Tibial artery (tissue), 1 donor: ENCODE data around the genes FA2H and CPHXL.

- PRO-cap, result bidirectional peak, plus-strand start at chr16:73173119, minus-strand start at chr16:73172870
These were observed 125.0 kb upstream of the ZFHX3 start for GRCh38 chr16:73172974-73173335.

GRCh38 chr16:74421588-74421897 lies 265 bp upstream of the CLEC18B start:
- PRO-cap, result no peak

- PRO-cap, result no peak
These were observed 15.3 kb upstream of the GLG1 start for GRCh38 chr16:74621995-74622797.

DNA sequence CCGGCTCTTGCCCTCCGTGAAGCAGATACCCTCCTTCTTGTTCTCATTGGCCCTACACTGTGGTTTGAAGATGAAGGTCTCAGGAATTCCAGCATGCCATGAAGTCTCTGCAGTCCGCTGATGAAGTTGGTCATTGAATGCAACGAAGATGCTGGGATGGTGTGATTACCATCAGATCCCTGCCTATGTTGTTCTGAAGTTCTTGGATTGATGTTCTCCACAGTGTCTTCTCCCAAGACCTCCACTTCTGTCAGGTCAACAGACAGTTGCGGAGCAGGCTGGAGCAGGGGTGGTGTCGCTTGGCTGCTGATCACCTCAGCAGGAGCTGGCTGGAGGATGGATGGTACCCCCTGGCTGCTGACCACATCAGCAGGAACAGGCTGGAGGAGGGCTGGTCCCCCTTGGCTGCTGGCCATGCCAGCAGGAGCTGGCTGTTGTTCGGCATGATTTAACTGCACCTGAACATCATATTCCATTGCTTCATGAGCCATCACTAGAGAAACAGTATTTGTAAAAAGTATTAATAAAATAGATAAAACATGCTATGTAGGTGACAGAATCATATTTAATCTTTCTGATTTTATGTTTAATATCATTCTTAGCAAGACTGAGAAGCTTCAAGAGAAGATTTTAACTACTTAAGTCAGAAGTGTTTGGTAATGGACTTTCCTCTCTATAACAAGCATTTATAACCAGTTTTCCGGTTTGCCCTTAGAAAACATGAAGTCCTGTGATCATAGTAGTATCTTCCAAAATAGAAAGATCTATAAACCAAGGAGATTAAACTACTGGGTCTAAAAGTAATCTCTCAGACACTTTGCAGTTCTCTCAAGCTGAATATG lies 5.5 kb downstream of the RFWD3 start:
- PRO-cap, result no peak

GRCh38 chr16:74774058-74775197 lies at the start of gene FA2H:
TSS of gene FA2H (minus strand) at chr16:74774820.
- PRO-cap, result unidirectional peak, minus-strand start at chr16:74774820

DNA sequence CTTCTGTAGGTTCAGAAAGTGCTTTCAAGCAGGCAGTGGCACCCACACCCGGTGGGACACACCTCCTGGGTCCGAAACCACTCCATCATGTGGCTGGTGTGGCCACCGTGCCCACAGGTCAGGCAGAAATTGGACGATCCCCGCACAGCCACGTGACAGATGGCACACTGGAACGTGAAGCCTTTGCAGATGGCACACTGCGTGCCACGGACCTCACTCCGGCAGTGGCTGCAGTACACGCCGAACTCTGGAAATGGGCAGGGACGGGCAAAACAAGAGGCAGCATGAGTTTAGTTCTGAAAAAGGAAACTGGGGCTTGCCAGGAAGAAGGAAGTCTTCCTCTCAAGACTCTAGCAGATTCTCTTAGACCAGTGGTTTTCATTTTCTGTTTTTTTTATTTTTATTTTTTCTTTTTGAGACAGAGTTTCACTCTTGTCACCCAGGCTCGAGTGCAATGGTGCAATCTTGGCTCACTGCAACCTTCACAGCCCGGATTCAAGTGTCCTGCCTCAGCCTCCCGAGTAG lies 99.6 kb upstream of the FA2H start:
- PRO-cap, result no peak

DNA sequence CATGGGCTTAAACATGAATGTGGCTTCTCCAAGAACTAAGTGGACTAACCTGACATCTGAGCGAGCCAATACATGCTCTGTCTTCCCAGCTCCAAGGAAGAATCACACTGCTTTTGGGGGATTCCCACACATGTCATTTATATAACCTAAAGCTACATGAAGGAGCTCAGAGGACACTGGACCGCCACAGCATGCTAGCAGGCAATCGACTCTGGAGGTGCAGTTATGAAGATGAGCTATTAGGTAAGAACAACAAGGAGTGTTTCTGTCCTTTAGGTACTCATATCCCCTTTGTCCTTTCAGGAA lies 96.4 kb downstream of the WDR59 start:
- PRO-cap, result no peak

GRCh38 chr16:74906731-74907300 lies 78.1 kb downstream of the WDR59 start:
- PRO-cap, result no peak

GRCh38 chr16:75074793-75076217 lies 41.3 kb downstream of the LDHD start:
- PRO-cap, result no peak

- PRO-cap, result no peak
These were observed 4.7 kb downstream of the LDHD start for GRCh38 chr16:75111942-75112262.

DNA sequence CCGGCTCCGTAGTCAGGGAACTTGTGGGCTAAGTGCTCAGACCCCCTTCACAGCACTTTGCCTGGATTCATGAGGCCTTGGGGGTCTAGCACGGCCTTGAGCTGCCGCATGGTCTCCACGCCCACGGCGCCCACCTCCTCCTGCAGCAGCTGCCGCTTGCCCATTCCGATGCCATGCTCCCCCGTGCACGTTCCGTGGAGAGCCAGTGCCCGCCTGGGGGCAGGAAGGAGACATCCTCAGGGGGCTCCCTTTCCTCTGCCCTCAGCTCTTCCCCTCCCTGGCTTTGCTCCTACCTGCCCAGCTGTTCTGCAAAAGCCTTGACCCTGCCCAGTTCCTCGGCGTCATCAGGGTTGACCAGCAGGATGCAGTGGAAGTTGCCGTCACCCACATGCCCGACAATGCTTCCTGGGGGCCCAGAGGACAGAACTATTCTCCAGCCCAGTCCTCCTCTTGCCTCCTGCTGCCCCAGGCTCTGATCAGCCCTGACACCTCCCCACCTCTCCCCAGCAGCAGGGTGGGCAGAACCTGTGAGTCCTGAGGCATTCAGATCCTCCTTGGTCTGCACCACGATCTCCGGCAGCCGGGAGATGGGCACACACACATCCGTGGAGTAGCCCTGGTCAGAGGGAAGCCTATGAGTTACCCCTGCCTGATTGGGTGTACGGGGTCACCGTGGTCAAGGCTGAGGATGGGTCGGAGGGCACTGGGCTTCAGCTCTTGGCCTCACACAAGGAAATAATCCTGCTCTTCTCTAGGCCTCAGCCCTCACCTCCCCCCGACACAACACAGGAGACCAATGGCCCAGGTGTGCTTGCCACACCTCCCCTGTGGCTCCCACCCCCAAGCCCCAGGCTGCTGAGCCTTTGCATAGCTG lies 4.0 kb downstream of the LDHD start:
- PRO-cap, result no peak

- PRO-cap, result no peak
These were observed 657 bp downstream of the LDHD start for GRCh38 chr16:75115966-75116280.

DNA sequence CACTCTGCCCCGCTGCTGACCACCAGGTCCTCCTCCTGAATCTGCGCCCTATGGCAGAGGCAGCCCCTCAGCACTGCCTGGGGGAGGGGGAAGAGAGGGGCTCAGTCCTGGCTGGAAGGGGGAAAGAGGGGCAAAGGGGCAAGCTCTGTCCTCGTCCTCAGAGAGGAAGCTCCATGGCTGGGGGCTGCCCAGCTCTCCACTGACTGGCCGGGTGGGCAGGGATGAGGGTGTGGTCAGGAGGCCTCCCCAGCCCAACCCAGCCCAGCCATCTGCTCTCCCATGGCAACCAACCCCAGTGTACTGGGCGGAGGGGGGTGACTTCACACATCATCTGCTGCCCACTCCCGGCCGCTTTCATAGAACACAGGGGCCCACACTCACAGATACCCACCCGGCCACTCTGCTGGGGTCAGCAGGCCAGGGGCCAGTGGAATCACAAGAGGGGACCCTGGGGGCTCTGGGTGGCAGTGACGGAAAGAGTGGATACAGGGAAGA lies 5.6 kb upstream of the BCAR1 start:
- PRO-cap, result no peak

GRCh38 chr16:75267607-75268456 lies 16.4 kb upstream of the BCAR1 start:
- PRO-cap, result no peak

- PRO-cap, result no peak
These were observed 45.3 kb upstream of the BCAR1 start for GRCh38 chr16:75296562-75297193.

DNA sequence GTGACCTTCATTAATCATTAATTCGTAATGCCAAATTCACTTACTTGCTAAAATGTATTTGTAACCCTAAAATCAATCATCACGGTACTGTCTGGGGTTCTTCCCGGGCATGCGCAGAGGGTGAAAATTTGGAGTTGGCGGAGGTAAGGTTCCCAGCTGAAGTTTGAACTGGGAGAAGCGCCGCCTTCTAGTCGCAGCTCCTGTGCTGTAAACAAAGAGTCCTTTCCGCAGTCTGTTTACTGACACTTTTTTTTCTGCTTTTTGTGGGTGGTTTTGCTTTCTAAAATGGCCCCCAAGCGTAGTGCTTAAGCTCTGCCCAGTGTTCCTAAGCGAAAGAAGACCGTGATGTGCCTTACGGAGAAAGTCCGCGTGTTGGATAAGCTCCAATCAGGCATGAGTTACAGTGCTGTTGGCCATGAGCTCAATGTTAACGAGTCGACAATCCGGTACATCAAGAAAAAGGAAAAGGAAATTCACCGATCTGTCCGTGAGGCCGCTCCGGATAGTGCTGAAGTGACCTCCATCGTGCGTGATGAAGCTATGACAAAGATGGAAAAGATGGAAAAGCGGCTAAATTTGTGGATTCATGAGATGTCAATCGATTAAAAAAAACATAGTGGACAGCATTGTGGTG lies 496 bp upstream of the CFDP1 start:
- PRO-cap, result unidirectional peak, plus-strand start at position 155 of the sequence; bidirectional peak, plus-strand start at position 335 of the sequence, minus-strand start at position 327 of the sequence

GRCh38 chr16:75527677-75528354 lies 8.1 kb downstream of the CHST5 start:
- PRO-cap, result no peak

DNA sequence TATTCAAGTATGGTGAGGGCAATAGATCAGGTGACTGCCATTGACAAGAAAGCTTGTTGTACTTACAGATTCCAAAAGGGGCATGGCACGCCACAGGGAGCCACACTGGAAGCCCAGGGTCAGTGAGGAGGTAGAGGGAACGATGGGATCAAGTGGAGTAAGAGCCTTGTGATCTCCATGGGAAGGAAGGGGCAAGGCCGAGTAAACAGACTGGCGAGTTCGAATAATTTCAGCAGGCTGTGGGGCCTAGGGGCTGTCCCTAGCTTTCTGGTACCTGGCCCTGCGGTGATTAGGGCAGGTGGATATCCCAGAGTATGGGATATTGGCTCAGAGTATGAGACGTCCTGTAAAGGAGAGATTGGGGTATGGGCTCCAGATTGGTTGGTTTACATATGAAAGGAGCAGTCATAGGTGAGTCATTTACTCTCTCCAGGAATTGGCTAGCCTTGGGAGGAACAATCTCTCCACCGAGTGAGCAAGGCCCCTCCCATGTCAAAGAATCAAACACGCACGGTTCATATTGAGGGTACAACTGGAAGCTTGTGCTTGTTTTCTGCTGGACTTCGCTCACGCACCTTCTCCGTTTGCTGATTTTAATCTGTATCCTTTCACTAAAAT lies 27.7 kb downstream of the GABARAPL2 start:
- PRO-cap, result unidirectional peak, plus-strand start at position 545 of the sequence

DNA sequence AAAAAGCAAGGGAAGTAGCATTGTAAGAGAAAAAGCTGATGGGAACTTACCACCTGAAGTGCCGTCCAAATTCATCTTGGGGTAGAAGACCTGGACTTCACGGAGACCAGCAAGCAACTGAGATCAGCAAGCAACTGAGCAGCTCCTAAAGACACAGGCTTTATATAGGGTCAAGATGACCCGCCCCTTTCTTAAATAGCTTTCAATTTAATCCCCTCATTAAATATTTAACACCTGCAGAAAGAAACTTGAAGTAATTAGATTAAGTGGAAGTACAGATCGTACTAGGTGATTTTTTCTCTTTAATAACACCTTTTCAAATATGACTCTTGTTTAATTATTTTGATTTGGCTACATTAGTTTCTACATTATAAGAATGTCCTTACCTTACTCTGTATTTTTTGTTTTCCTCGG lies at the start of gene CPHXL:
Gene CPHXL (minus strand): TSS at position 123 of the 414 bp plus-strand sequence.
- PRO-cap, result no peak

- PRO-cap, result no peak
These were observed 151.7 kb downstream of the CNTNAP4 start for GRCh38 chr16:76428906-76429376.